H4 (cell line): ENCODE measurements around the gene IL19.

DNA sequence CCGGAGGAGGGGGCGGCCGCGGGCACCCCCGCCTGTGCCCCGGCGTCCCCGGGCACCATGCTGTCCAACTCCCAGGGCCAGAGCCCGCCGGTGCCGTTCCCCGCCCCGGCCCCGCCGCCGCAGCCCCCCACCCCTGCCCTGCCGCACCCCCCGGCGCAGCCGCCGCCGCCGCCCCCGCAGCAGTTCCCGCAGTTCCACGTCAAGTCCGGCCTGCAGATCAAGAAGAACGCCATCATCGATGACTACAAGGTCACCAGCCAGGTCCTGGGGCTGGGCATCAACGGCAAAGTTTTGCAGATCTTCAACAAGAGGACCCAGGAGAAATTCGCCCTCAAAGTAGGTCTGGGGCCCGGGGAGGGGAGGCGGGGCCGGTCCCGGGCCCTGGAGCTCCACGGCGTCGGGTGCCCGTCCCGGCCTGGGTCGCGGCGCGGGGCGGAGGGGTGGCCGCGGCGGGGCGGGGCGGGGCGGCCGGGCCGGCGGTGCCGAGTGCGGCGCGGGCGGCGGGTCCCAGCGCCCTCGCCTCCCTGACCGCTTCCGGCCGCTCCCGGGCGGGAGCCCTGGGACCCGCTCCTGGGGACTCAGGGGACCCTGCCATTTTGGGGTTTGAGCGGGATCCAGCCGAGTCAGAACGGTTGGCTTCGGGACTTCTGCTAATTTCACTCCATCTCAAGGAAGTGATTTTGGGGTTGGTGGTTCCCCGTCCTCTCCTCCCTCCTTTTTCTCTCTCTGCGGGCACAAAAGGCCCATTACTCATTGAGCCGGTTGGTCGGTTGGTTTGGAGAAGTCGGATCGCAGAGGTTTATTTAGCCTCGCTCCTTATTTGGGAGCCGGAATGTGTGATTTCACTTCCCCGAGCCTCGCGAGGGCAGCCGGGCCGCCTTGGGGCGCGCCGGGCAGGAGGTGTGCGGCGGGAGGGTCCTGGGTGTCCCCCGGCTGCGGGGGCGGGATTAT, 743 bp downstream of the MAPKAPK2 start:
- RAMPAGE, long total RNA: start-site peak on the plus strand centred at position 510 of the sequence, 43 bp wide, 8 reads

GRCh38 chr1:206715621-206716837, 31.3 kb downstream of the MAPKAPK2 start:
- RAMPAGE, long total RNA: no peak

- RAMPAGE, long total RNA: no peak
These were observed 40.2 kb downstream of the MAPKAPK2 start for GRCh38 chr1:206724932-206725248.

GRCh38 chr1:206732098-206733152, 38.1 kb upstream of the IL19 start:
- RAMPAGE, long total RNA: no peak

GRCh38 chr1:206766032-206766927, 4.3 kb upstream of the IL19 start:
- RAMPAGE, long total RNA: no peak

DNA sequence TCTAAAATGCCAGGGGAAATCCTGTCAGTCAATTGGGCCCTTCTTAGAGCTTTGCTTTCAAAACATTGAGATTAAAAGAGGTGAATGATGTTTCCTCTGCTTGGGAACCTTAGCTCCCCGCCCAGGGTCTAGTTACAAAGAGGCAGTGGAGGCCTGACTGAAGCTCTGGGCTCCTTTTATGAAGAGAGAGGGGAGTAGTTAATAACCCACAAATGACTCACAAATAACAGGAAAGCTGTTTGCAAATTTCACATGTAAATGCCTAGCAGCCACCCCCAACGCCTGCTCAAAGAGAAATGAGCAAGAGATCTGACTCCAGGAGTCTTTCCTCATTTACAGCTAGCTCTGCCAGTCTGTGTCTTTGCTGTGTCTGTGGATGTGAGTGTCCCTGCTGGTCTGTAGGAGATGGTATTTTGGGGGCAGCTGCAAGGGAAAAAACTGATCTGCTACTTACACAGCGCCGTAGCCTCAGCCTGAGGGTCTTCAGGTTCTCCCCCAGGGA, at the start of gene IL19:
IL19 (plus strand) TSS at position 321 of the 502 bp plus-strand sequence.
- RAMPAGE, long total RNA: no peak

- RAMPAGE, long total RNA: no peak
These were observed 6.6 kb upstream of the IL24 start for GRCh38 chr1:206890479-206891129.

DNA sequence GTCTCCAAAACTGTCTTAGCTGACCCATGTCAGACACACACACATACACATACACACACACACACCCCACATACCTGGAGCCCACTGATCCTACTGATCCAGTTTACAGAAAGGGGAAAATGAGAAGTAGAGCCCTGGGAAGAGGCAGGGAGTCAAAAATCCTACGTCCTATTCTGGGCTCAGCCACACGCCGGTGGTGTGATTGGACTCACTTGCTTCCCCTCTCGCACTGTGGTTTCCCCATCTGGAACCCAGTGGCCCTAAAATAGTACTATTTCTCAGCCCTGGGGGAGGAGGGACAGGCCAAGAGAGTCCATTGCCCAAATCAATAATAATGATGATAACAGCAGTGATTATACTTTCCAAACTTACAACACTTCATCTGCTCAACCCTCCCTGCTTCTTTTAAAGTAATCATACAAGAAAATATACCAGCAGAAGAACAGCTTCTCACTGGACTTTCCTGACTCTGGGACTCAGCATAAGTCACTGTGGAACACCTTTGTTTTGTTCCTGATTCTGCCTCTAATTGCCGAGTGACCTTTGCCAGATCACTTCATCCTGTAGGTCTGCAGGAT, 3.0 kb upstream of the PIGR start:
- RAMPAGE, long total RNA: no peak

- RAMPAGE, long total RNA: no peak
These were observed 576 bp downstream of the YOD1 start for GRCh38 chr1:207050382-207050881.

- RAMPAGE, long total RNA: no peak
These were observed 7.5 kb upstream of the C4BPB start for GRCh38 chr1:207081158-207081604.

GRCh38 chr1:207105917-207106498, 2.0 kb downstream of the C4BPA start:
- RAMPAGE, long total RNA: no peak

- RAMPAGE, long total RNA: no peak
These were observed 3.6 kb downstream of the C4BPA start for GRCh38 chr1:207107550-207108032.

DNA sequence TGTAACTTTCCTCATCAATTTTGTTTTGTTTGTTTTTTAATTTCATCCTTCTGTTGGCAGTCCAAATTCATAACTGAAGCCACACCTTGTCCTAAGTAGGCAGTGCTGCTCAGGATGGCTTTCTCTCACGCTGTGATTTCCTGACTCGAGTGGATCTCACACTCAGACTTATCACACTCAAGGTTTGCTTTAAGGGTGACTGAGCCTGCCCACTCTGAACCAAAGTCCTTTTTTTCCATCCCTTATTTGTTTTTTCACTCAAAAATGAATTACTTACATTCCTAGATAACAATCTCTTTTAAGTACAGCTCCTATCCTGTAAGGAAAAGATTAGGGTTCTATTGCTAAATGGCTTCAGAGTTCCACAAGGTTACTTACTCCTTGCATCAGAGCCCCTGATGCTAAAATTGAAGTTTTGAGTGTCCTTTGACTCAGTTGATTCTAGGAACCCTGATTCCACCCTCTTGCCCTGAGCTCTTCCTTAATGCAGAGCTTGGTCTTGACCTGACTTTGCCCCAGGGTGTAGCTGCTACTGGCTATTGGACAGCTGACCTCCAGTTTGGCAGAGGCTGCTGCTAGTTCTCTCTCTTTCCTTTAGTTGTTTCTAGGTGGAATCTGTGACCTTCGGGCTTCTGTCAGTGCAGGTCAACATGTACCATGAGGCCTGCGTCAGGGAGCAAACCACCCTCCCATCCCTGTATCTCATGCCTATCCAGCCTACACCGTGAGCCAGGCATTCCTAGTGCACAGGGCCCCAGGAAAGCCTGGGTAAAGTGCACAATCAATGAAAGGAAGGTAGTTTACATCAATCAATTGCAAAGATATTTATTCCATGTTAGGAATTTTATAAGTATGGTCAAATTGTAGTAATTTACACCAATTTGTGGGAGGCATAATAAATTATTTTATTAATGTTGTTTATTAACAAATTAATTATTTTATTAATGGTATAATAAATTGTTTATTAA, 80.1 kb upstream of the CD55 start:
- RAMPAGE, long total RNA: no peak

DNA sequence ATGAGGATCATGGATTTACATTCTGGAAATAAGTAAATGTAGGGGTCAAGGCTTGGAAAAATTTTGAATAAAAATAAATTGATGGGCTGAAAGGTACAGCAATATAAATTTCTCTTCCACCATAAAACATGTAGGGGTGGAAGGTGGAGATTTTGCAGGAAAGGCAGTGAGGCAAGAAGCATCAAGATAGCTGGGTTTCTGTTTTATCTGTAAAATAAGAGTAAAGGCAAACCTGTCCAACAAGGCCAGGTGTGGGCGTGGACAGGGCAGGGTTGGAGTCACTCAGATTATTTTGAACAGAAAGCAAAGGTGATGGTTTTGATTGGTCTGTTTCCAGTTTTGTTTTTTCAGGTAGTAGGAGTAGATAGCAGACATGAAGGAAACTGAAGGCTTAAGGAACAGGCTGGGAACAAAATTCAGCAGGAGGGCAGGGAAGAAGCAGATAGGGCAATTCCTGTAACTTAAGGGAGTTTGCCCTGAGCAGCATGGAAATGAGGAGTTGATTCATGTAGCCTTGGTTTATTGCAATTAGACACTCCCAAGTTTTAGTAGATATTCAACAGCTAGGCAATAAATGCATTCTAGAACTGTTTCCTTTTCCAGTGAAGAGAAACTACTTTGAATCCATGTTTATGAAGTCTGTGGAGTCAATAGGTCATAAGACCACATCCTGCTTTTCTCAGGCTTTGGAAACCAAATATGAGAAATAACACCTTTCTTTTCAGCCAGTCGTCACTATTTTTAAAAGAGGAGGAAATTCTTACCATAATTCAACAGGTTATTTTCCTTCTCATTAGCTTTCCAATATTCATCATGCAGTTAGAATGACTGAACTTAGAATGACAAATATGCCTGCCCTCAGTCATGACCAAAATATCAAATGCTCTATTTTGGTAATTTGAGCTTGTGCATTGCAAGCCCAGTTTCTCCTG, 38.8 kb upstream of the CD55 start:
- RAMPAGE, long total RNA: no peak

- RAMPAGE, long total RNA: no peak
These were observed 38.5 kb downstream of the CD55 start for GRCh38 chr1:207359889-207360480.

GRCh38 chr1:207363216-207364350, 42.1 kb downstream of the CD55 start:
- RAMPAGE, long total RNA: no peak

DNA sequence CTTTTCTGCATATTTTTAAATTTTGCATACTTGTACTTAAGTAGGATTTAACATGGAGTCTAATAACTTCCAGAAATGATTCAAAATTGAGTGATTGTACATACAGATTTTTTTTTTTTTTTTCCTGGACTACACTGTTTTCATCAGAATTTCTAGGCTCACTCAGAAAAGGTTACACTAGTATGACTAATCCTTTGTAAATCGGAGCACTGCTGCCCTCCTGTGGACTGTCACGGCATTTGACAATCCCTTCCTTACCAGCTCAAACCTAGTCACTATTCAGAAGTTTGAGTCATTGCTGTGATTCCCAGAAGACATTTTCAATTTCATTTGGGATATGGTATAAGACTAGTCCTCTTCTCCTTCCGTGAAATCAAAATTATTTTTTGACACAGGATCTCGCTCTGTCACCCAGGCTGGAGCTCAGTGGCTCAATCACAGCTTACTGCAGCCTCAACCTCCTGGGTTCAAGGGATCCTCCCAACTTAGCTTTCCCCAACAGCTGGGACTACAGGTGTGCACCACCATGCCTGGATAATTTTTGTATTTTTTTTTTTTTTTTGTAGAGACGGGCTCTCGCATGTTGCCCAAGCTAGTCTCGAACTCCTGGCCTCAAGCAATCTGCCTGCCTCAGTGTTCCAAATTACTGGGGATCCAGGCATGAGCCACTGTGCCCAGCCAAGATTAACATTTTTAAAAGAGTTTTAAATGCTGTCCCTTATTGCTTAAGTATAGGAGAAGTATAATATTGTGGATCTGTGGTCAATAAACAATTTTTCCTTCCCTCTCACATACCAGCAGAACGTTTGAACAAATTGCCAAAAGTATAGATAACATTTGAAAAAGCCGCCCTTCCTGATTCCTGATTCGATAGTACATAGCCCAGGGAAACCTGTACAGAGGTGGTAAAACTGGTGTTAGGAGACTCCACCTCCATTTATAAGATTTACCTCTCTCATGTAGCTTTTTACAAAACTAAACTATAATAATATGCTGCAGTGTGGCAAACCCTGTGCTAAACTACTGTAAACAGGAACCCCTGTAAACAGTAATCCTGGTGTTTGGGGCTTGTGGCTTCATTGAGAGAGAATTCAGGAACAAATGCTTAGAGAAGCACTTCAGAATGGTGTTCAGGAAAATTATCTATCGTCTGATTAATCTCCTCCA, 45.8 kb downstream of the CD46 start:
- RAMPAGE, long total RNA: no peak

DNA sequence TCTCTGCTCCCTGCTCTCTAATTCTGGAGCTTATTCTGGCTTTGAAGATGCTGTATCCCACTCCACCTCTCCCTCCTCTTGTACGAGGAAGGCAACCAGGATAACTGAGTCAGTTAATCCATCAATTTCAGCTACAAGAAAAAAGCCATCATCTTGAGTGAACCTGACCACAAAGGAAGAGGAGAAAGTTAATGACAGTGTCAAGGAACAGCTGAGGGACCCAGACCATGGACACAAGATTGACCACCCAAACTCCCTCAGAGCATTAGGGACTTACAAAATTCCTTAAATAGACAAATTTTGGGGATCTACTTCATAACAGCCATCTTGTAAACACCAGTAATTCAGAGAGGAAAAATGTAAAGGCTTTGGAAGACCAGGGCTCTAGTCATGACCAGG, 67.9 kb downstream of the CD46 start:
- RAMPAGE, long total RNA: no peak

DNA sequence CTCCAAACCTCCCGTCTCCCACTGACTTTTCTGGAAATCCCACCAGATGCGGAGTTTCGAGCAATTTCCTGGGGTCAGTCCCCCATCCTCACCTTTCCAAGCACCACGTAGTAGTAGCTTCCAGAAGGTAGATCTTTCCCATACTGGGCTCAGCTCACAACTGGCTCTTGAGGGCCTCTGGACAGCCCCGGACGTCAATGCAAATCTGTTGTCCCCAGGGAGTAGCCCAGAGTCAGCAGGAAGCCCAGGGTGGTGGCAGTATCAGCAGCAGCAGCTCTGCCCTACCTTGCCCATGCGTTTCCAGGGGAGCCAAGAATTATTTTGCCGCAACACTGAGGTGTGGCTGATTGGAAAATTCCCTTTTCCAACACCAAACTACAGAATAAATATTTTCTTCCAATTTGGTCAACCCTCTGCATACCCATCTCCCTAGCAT, 70.3 kb downstream of the CD46 start:
- RAMPAGE, long total RNA: no peak

DNA sequence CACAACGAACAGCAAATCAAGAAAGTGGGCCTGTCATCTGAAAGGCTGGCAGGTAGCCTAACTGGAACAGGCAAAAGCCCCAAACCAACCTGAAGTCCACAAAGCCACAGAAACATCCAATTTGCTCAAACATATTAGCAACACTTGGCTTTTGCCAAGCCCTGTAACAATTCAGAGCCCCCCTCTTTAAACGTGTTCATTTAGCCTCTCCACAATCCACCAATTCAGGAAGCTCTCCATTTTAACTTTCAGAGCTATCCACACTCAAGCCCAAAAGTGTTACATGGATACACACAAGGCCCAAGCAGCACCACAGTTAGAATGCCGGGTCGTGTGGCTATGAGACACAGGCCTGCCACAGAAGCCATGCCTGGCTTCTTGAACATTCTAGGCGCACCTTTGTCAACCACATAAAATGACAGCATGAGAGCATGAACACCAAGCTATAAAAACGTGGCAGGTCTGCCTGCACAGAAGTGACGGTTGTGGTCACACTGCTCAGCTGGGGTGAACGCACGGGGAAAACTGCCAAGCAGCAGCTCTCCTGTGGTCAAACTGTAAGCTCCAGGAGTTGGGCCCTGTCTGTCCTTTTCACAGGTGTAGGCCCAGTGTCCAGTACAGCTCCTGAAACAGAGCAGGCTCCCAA, 49.3 kb downstream of the CD34 start:
- RAMPAGE, long total RNA: no peak